Epithelial cell of alveolus of lung (primary cell): Measurements from ENCODE around the genes PBXIP1, CKS1B, LENEP, GBA1 and ENTREP3.

- RAMPAGE, long total RNA, result no peak
- RRBS, result no CpG with 5 or more reads among the region's 1 CpG
Measured at GRCh38 chr1:154628327-154628538, 20.2 kb upstream of the ADAR start.

- RAMPAGE, long total RNA, result no peak
- RRBS, result no CpG with 5 or more reads among the region's 18 CpGs
Measured at GRCh38 chr1:154730875-154731639, 123.1 kb upstream of the ADAR start.

- RAMPAGE, long total RNA, result no peak
- RRBS, result no CpG with 5 or more reads among the region's 20 CpGs
Measured at GRCh38 chr1:154837214-154837984, 32.7 kb downstream of the KCNN3 start.

- RAMPAGE, long total RNA, result no peak
- RRBS, result no CpG with 5 or more reads among the region's 31 CpGs
Measured at GRCh38 chr1:154866981-154867982, 2.8 kb downstream of the KCNN3 start.

DNA sequence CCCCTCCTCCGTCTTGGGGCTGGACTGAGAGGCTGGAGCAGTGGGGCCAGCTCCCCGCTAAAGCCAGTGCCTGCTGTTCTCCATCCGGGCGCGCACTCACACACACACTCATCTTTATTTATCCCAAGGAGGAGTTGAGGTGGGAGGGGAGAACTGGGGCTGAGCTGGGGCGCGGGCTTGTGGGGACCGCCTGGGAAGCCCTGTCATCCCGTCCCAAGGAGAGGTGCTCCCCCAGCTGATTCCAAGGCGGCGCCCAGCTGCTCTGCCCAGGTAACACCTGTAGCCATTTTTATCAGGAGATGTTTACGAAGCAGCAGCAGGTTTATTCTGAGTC, 2.1 kb downstream of the KCNN3 start:
- RAMPAGE, long total RNA, result no peak
- RRBS, result no CpG with 5 or more reads among the region's 12 CpGs

DNA sequence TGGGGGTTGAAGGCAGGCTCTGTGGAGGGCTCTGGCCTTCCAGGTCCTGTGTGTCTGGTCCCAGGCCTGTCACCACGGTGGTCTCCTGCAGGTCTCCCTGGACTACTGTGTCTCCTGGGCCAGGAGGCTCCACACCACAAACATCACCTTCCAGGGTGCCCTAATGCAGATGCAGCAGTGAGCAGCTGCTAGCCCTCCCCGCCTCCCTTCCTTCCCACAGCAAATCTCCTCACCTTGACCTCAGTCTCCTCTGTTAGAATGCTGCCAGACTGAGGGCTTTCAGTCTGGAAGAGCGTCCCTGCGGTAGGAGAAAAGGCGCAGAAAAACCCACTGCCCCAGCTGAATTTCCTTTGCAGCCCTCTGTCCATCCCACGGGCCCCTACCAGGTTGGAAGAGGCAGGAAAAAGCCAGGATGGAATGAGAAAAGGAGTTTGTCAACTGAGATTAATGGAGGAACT, 4.6 kb downstream of the PBXIP1 start:
- RAMPAGE, long total RNA, result no peak
- RRBS, result no CpG with 5 or more reads among the region's 6 CpGs

DNA sequence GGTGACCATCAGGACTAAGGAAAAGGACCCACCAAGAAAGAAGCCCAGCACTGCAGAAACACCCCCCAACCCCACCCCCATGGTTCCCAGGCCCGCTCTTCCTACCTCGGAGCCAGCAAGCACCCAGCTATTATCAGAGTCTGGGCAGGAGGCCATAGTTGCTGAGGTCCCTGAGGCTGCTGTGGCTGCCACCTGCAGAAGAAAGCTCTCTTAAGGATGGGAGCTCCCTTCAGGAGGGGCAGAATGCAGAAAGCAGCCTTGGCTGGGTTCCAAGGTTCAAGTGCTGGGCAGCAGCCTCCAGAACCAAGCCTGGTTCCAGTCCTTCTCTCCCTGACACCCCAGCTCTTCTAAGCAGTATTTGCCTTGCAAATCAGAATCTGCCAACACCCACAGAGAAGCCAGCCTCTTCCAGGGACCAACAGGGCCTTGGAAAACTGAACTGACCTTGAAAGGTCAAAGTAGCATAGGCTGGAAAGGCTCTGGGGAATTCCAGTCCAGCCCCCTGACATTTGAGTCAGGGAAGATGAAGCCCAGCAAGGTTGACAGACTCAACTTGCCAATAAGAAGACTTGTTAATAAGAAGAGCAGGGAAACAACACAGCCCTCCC, 2.2 kb downstream of the PBXIP1 start:
- RAMPAGE, long total RNA, result no peak
- RRBS, result no CpG with 5 or more reads among the region's 2 CpGs

GRCh38 chr1:154955701-154956643, at the start of gene PBXIP1:
PBXIP1 (minus strand) TSS chr1:154956099.
- RAMPAGE, long total RNA, result start-site peak on the minus strand at chr1:154956091-154956121, 194 and 46 reads in 2 replicates
- RRBS, result no CpG with 5 or more reads among the region's 21 CpGs

DNA sequence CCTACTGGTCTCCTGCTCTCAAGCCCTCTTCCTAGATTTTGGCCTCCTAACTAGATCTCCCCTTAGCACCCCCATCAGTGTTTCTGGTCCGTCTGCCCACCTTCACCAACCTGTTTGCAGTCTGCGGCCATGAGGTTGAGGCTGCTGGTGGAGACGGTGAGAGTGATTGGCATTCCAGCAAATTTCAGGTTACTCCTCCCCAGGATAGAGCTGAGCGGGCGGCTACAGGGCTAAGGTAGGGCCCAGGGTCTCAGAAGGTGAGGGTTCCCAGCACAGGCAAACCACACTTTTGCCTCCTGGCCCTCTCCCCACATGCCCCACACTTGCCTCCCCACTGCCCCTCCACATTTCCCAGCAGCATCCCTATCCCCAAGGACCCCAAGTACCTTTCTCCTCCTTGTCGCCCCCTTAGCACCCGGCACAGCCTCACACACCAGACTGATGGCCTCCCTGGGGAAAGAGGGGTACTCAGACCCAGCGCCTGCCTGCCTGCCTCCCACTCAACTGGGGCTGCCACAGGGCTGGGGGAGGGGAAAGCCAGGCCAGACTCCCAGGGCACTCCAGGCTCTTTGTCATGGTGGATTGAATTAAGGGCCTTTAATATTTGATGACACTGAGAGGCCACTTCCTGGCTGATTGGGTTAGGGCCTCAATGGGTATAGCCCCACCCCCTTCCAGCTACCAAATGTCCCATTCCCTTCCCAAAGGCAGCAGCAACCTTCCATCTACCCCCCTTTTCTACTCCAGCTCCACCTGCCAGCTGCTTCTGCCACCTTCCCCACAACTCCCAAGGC, 2.0 kb downstream of the SHC1 start:
- RAMPAGE, long total RNA, result no peak
- RRBS, result no CpG with 5 or more reads among the region's 8 CpGs

GRCh38 chr1:154974597-154975382, at the start of gene CKS1B:
CKS1B (plus strand) TSS chr1:154974681.
- RAMPAGE, long total RNA, result start-site peak on the plus strand at chr1:154974660-154974712, 374 and 4,072 reads in 2 replicates
- RRBS, result no CpG with 5 or more reads among the region's 49 CpGs

DNA sequence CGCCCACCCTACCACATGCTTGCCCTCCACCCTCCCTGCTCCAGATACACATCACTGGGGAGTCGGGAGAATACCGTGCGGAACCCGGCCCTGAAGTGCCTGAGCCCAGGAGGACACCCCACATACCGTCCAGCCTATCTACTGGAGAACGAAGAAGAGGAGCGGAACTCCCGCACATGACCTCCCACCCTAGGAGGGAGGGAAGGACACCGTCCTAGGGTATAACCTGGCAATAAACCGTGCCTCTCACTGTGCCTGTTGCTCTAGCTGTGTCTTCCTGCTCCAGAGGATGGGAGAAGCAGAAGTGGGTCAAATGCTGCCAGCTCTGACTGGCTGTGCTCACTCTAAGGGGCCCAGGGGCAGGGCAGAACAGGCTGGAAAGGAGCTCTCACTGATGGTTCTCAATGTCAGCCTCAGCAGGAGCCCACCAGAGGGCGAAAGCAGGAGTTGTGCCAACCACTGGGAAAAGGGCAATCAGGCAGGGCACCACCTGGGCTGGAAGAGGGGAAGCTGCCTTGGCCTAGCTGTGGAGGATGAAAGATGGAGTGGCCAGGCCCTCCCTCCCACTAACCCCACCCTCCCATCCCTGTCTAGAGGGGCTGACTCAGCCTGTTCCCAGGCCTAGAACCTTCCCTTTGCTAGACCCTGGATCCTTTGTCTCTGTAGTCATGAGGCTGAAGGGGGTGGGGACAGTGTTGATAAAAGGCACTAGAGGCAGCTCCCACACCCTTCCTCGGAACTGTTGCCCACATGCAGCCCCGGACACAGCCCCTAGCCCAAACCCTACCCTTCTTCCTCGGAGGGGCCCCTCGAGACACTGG, at the start of gene LENEP:
LENEP (plus strand) TSS at position 729 of the 821 bp plus-strand sequence.
- RAMPAGE, long total RNA, result no peak
- RRBS, result no CpG with 5 or more reads among the region's 16 CpGs

DNA sequence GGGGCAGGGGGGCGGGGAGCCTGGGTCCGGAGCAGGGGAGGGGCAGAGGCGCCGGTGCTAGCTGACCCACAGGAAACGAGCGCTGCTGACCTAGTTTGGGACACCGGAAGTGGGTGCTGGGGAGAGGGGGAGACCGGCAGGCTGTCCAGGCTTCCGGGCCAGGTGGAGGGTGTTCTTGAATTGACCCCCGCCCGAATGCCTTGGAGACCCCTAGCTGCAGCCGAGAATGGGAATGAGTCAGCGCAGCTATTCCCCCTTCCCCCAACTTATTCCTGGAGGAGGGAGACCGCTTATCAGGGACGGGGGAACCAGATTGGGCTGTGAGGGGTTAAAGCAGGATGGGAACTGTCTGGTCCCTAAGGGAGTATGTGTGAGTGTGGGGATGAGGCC, 1.5 kb downstream of the ZBTB7B start:
- RAMPAGE, long total RNA, result no peak
- RRBS, result 1% methylated on average over 4 of the region's 15 CpGs

DNA sequence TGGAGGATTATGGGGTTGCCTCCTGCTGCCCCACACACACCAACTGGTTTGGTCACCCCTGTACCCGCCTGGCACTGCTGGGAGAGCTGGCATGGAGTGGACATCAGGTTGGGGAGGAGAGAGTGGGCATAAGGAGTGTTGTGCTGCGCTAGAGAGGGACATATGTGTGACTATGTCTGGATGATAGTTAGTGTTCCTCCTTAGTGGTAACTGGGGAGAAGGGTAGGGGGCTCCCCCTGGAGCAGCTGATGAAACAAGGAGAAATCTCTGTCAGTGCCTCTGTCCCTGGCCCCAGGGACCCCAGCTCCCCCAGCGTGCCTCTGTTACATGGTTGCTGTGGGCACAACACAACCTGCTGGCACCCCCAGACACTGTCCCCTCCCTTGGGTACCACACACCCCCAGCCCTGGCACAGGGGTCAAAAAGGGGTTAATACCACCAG, 1.9 kb downstream of the ZBTB7B start:
- RAMPAGE, long total RNA, result no peak
- RRBS, result no CpG with 5 or more reads among the region's 3 CpGs

DNA sequence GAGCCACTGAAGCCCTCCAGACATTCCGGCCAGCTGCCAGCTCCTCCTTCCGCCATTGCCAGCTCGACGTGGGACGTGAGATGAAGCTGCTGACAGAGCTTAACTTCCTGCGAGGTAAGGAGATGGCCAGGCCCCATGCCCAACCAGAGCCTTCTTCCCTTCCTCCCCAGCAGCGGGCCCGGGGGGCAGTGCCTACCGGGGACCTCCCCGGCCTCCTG, 4.8 kb downstream of the TRIM46 start:
- RAMPAGE, long total RNA, result no peak
- RRBS, result no CpG with 5 or more reads among the region's 10 CpGs

DNA sequence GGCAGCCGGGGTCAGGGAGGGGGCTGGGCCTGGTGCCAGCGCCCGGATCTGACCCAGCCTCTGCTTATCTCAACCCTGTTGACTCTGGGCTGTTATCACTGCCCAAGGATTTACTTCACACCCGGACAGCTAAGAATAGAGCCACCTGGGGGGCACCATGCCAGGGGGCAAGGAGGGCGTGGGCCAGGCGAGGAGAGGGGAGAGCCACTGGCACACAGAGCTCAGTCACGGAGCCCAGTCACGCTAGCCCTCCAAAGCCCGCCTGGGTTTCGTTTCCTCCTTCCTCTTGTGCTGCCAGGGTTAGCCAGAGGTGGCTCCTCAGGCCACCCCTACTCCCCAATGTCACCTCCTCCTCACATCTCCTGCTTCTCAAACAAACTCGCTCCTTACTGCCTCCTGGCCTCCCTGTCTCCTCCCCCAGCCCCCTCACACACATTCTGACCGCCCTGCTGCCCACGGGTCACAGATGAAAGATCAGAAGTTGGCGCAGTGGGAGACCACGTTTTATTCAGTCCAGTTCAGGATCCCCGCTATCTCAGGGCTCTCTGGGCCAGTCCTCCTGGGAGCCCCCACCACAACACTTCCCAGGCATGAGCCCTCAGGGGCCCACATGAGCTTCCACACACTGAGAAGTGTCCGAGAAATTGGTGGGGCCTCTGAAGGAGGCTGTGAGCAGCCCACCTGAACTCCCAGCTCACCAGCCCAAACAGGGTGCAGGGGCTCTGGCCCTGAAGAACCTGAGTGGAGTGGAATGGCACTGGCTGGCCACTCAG, 11.9 kb downstream of the TRIM46 start:
- RAMPAGE, long total RNA, result no peak
- RRBS, result 32% methylated on average over 4 of the region's 17 CpGs

- RAMPAGE, long total RNA, result no peak
- RRBS, result no CpG with 5 or more reads among the region's 6 CpGs
Measured at GRCh38 chr1:155193014-155193295, 14.7 kb downstream of the THBS3 start.

GRCh38 chr1:155210180-155211069, 1.9 kb downstream of the MTX1 start:
- RAMPAGE, long total RNA, result no peak
- RRBS, result no CpG with 5 or more reads among the region's 4 CpGs

- RAMPAGE, long total RNA, result start-site peak on the minus strand at chr1:155241217-155241244, 23 and 84 reads in 2 replicates
- RRBS, result no CpG with 5 or more reads among the region's 4 CpGs
Measured at GRCh38 chr1:155240897-155241622, at the start of gene GBA1. GBA1 (minus strand) TSS chr1:155241249.

DNA sequence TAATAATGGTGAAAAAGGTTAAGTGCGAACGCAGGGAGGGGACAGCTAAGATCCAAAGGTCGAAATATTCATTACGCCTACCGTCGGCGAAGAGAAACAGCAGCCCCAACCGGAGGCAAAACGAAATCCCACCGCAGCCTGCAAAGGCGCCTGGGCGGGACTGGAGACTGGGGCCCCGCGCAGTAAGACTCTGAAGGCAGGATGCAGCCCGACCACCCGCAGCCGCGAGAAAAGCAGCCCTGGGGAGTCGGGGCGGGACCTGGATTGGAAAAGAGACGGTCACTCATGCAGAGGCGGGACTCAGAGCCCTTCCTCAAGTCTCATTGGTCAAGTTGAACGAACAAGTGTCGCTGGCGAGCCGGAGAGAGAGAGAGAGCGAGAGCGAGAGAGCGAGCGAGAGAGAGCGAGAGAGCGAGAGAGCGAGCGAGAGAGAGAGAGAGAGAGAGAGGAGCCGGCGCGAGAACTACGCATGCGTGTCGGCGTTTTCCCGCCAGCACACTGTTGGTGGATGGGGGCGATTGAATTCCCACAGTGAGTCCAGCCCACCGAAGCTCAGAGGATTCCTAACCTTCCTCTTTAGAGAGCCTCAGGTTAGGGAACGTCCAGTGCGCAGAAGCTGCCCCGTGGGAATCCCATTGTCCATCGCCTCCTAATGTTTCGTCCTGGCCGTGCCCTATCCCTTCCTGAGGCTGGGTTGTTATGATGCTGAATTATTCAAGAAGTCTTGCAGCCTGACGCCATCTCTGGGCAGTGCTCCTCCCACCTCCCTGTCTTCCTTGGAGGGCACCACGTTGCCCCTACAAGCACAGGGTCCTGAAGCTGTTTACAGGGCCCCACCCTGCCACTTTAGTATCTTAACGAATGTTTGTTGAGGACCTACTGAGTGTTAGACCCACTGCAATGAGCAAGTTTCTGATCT, 3.6 kb upstream of the GBA1 start:
- RAMPAGE, long total RNA, result start-site peak on the minus strand centred at position 222 of the sequence, 61 bp wide, 19 and 53 reads in 2 replicates
- RRBS, result 1% methylated on average over 4 of the region's 53 CpGs

- RAMPAGE, long total RNA, result start-site peak on the minus strand at chr1:155254746-155255475, 288 and 59 reads in 2 replicates
- RRBS, result 1% methylated on average over 21 of the region's 73 CpGs
Measured at GRCh38 chr1:155254681-155255696, at the start of gene ENTREP3. ENTREP3 (minus strand) TSS chr1:155255483.